Sternocleidomastoid (tissue), 1 donor: ENCODE measurements around the gene TIMD4.

GRCh38 chr5:155154997-155155395 is 141.4 kb downstream of the KIF4B start:
- PRO-cap: no peak

DNA sequence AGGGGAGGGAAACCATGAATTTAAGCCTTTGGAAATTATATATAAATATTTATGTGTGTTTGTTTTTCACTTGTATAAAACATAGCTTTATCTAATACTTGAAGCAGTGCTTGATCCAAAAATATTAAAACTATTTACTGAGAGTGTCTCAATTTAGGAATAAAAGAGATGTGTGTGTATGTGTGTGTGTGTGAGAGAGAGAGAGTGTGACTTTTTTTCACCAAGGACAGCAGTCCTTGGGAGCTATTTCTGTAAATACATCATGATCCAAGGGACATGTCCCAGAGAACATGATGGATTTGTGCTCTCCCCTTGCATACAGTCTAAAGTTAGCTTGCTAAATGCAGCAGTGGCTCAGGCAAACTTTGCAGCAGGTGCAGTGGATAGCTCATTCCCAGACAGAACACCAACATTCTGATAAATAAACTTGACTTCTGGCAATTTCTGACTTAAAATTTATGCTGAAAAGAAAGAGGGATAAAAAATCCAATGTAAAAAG is 55.5 kb upstream of the SGCD start:
- PRO-cap: no peak

DNA sequence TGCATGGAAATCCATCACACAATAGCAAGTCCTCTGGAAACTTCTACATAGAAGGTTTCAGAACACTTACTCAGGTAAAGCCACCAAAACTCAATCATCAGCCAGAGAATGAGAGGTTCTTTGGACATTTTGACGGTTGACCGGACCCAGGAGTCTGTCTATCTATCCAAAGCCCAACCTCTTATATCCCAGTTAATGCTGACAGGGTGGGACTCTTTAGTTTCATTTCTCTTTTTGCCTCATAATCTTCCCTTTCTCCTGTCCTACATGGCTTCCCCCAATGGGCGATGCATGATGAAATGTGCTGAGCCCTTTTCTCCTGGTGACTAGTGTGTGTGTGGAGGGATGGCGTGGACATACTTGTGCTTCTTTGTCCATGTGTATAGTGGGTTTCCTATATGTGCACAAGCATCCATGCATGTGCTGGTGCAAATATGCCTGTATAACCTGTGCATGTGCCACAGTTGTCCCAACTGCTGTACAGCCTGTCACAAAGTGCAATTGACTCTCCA is at the start of gene TIMD4:
TSS of gene TIMD4 (minus strand) at position 156 of the 512 bp plus-strand sequence.
- PRO-cap: no peak

- PRO-cap: no peak
These were observed 16.1 kb upstream of the HAVCR1 start for GRCh38 chr5:157075090-157075304.

GRCh38 chr5:157139080-157139522 is 3.6 kb downstream of the MED7 start:
- PRO-cap: no peak

- PRO-cap: no peak
These were observed 3.7 kb downstream of the ITK start for GRCh38 chr5:157184270-157184905.

- PRO-cap: bidirectional peak, plus-strand start at chr5:157193992, minus-strand start at chr5:157193694
These were observed 13.0 kb downstream of the ITK start for GRCh38 chr5:157193493-157194213.

GRCh38 chr5:157195927-157196398 is 15.3 kb downstream of the ITK start:
- PRO-cap: no peak

GRCh38 chr5:157266953-157268026 is 1.4 kb downstream of the CYFIP2 start:
- PRO-cap: no peak

DNA sequence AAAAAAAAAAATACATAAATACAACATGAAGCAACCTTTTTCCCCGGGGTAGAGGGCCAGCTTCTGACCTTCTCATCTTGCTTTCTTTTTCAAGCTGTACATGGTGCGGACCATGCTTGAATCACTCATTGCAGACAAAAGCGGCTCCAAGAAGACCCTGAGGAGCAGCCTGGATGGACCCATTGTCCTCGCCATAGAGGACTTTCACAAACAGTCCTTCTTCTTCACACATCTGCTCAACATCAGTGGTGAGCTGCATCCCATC is 21.7 kb downstream of the FNDC9 start:
- PRO-cap: no peak

GRCh38 chr5:157390264-157391340 is 45.1 kb upstream of the FNDC9 start:
- PRO-cap: no peak

DNA sequence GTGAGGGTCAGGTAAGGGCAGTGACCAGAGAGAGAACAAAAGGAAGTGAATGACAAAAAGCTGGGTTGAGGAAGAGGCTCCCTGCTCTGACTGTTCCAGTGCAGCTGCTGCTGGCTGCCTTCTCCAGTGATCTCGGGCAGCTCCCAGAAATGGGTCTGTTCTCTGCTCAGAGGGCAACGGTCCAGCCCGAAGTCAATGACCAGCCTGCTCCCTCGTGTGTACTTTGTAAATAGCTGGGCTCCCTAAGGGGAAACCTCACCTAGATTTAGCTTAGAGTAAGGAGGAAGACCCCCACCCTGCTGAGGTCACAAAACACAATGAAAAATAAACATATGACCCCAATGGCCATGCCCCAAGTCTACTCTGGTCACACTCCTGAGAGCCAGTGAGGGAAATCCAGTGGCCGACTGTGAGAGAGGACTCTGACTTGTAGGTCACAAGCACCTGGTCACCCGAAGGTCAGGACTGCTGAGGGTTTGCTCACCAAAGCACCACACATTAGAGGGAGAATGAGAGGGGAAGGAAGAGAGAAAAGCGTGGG is 19.7 kb downstream of the NIPAL4 start:
- PRO-cap: no peak

DNA sequence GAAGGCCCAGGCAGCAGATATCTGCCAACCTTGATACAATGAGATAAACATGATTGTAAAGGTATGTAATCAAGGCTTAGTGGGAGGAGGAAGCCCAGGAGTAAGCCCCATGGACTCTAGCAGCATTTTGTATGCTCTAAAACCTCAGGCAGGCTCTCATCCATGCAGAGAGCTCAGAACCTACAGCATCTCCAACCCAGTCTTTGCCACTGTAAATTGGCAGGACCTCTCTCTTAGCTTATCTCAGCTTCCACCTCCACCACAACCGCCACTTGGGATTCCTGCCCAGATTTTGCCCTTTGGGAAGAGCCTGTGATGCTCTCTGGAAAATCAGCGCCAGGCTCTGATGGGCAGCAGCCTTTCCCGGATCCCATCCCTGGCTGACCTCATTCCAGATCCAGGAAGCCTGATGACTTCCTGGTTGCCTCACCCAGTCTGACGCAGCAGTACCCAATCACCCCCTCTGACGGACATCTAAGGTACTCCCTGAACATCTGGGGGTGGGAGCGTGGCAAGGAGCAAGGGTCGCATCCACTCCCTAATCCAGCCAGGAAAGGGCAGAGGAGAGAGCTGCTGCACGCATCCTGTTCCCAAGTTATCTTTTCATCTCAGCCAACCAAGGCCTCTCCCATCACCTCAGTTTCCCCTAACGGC is 54.2 kb downstream of the ADAM19 start:
- PRO-cap: no peak

DNA sequence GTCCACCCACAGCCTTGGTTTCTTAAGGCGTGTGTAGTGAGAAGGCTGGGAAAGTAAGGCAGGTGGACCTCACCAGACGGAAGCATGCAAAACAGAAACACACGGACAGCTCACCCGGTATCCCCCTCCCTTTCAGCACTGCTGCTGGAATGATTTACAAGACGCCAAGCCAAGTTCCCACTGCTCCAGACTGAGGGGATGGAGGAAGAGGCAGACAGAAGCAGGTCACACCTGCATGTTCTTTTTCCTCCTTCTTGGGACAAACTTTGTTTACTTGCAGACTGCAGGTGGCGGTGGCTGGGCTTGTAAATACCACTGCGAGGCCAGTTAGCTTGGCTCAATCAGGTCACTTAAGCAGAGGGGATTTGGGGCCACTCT is 47.4 kb downstream of the ADAM19 start:
- PRO-cap: no peak

GRCh38 chr5:157535160-157535964 is 40.2 kb downstream of the ADAM19 start:
- PRO-cap: no peak

DNA sequence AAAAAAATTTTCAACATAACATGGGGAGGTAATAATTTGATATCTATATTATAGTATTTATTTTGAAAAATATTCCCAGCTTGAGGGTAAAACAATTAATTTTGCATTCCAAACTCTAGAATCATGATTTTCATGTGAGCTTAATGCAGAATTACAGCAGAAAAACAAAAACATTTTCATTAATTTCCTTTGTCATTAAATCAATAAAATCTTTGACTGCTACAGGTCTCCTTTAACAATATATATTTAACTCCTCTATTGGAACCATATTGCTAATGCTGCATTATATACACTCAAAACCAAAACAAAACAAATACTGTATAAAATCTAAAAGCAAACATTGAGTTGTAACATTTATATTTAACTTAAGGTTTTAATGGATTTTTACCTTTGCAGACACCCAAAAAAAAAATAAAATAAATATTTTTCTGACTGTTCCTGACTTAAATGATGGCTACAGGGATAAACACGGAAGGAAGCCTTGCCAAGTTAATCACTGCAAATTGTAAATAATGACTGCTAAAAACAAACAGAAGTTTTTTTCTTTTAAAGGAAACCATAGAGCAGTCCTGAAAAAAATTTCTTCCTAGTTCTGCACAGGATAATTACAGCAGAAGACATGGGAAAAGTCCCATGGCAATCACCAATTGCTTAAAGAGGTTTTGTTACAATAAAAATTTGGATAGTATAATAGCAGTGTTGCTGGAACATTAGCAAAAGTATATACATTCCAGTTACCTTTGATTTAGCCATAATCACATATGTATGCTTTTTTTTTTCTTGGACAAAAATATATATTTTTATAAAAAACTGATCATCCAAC is 43.1 kb downstream of the LSM11 start:
- PRO-cap: unidirectional peak, minus-strand start at position 412 of the sequence

DNA sequence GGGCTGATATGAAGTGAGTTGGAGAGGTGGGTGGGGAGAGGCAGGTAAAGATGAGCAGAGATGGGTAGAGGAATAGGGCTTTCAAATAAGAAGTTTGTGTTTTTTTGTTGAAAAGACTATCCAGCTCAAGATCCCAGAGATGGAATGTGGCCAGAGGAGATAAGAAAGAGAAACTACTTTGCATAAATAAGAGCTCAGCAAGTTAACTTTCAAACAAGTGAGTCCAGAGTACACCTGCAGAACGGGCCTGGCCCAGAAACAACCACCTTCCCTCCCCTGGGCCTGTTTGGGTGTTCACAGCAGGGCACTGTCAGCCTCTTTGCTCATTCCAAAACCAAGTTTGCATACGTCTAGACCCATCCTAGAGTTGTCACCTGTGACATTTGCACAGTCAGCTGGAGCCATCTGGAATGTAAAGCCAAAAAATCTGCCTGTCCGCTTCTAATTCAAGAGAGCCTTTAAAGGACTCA is 2.3 kb upstream of the CLINT1 start:
- PRO-cap: no peak

GRCh38 chr5:157918624-157919610 is 60.0 kb upstream of the CLINT1 start:
- PRO-cap: unidirectional peak, plus-strand start at chr5:157919129; unidirectional peak, plus-strand start at chr5:157919194; unidirectional peak, plus-strand start at chr5:157919261

DNA sequence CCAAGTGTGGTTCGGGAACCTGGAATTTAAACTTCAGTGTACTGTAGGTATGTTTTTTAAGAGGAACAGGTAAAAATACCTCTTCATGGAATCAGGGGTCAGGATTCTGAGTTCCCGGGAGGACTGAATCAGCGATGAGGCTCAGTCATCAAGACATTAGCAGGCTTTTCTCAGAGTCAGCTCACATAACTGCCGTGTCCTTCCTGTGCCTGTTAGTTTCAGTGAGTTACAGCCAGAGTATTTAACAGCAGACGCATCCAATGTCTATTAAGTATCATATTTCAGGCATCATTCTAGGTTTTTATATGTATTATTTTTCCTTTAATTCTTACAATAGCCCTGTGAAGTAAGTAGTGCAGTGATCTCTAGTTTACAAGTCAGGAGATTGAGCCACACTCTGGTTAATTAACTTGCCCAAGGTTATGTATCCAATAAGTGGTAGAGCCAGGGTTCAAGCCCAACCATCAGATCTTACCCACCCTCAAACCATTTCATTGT is 260.9 kb upstream of the CLINT1 start:
- PRO-cap: no peak

DNA sequence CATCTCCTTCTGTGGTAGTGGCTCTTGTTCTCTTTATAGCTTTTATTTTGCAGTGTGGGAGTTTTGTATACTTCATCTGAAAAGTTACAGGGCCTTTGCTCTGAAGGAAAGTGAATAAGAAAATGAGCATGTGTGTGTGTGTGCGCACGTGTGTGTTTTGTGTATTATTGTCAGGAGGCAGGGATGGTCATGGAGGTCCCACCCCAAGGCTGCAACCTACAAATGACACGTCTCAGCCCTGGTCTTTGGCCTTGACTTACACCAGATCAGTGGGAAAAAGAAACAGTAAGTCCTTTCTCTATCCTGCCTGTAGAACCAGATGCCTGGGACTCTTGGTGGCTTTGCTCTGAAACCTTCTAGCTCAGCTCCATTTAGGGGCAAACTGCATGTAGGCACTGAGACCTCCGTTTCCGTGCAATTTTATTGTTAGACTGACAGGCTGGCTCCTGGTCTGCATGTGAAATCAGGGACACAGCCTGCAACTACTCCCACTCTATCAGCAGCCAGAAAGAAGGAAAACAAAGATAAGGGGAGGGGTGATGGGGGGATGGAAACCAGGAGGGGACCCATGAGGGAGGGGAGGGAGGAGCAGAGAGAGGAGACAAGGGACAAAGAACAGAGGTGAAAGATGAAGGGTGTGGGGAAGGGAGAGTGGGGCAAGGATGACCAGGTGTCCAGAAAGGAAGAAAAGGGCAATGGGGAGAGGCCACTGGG is 316.5 kb upstream of the CLINT1 start:
- PRO-cap: no peak